Vermiform appendix (tissue), 1 donor: Measurements from ENCODE around the genes C10orf88 and GPR26.

GRCh38 chr10:122852221-122852748 lies 6.6 kb upstream of the CUZD1 start:
- PRO-cap = no peak

- PRO-cap = no peak
Observed at GRCh38 chr10:122878748-122879470, 472 bp downstream of the FAM24B start.

GRCh38 chr10:122953672-122954735 lies at the start of gene C10orf88:
Gene C10orf88 (minus strand): TSS chr10:122954227.
- PRO-cap = bidirectional peak, plus-strand start at chr10:122954059, minus-strand start at chr10:122954017; bidirectional peak, plus-strand start at chr10:122954320, minus-strand start at chr10:122954227

- PRO-cap = no peak
Observed at GRCh38 chr10:123150471-123151276, 2.7 kb downstream of the HMX2 start.

DNA sequence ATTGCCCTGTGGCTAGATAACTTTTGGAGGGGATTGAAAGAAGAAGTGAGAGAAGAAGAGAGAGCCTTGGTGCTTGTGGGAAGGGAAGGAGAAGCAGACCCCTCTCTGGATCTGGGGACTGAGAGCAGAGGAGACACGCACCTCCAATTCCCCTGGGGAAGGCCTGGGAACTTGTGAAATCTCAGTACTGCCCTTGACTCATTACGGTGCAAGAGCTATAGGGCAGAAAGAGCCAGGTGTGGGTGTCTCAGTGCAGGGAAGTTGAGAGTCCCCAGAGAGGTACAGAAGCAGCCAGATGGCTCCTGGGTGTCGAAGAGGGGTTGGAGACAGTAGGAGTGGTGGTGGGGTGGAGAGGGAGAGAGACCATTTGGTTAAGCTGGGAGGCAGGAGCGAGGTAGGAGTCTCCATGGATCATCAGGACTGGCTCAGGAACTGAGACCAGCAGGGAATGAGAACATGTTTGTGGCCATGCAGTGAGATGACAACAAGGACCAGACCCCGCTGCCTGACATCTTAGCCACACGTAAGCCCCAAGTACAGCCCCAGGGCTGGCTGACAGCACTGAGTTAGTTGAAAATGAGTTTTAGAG lies 238.1 kb downstream of the BUB3 start:
- PRO-cap = no peak

DNA sequence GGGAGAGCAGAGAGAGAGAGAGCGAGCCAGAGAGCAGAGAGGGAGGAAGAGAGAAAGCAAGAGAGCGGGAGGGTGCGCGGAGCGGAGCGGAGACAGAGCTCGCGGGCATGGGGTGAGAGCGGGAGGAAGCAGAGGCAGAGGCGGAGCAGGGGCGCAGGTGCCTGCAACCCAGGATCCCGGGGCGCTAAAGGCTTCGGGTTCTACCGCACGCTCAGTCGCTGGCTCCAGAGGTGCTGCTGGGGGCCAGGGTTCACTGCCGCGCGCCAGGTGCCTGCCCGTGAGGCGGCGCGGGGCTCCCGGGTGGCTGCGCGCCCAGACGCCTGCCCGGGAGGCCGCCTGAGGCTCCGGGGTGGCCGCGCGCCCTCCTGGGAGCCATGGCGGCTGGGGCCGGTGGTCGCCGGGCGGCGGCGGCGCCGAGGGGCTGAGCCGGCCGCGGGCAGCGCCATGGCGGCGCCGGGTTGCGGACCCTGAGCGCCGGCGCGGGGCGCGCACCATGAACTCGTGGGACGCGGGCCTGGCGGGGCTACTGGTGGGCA lies at the start of gene GPR26:
GPR26 (plus strand) TSS at position 441 of the 536 bp plus-strand sequence.
- PRO-cap = no peak

- PRO-cap = no peak
Observed at GRCh38 chr10:123864885-123865596, 26.6 kb downstream of the CPXM2 start.

DNA sequence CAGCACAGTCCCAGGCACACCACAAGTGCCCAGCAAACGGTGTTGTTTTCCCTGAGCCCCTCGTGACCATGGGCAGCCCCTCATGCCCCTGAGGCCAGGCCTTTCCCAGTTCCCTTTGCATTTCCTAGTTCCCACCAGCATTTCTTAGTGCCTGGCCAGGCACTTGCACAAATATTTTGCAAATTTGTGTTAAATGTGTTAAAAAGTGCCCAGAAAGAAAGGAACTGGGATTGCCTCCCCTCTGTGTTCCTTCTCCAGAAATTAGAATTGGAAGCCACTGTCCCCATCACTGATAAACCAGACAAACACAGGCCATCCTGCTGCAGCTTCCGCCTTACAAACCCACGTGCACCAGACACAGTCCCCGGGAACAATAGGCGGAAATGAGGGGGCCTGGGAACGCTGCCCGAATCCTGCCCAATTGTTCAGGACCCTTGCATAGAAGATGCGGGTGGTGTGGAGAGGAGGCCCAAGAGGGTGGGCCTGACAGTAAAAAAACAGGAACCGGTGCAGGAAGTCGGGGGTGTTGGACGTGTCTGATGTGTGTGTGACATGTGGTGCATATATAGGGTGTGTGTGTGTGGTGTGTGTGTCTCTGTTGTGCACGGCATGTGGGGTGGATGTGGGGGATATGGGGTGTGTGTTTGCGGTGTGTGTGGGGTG lies 26.4 kb upstream of the CHST15 start:
- PRO-cap = no peak

DNA sequence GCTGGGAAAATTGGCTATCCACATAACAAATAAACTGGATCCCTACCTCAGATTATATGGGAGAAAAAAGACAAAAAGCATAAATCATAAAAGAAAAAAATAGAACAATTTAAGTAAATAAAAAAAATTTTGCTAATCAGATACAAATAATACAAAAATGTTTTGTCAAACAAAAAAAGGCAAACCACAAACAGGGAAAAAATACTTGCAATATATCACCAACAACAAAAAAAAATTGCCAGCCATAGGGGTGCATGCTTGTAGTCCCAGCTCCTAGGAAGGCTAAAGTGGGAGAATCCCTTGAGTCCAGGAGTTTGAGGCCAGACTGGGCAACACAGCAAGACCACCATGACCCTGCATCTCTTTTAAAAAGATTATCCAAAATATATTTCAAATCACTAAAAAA lies 43.1 kb upstream of the CHST15 start:
- PRO-cap = unidirectional peak, minus-strand start at position 236 of the sequence

DNA sequence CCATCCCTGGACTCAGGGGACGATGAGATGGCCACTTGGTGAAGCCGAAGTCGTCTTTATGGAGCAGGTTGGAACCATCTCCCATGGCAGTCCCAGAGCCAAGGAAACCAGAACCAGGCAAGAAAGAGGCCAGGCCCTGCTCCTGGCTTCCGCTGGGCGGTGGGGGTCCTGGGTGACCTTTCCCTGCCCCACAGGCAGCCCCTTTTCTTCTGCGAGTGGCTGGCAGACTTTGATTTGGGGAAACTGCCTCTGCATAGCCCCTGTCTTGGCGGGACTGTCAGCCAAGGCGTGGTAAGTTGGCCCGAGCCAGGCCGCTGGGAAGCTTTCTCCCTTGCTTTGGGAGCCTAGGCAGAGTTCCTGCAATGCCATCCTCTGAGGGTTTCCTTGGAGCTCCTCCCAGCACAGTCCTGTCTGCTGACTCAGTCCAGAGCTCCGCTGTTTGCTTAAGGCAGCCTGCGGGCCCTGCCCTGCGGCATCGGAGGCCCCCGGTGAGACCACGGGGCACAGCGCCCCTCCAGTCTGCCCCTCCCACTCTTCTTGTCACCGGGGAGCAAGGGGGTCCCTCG lies 58.6 kb upstream of the CHST15 start:
- PRO-cap = no peak

GRCh38 chr10:124416614-124417315 lies 2.0 kb downstream of the OAT start:
- PRO-cap = no peak

GRCh38 chr10:124465212-124465749 lies 3.7 kb downstream of the LHPP start:
- PRO-cap = no peak

GRCh38 chr10:124538683-124539258 lies 77.1 kb downstream of the LHPP start:
- PRO-cap = no peak

DNA sequence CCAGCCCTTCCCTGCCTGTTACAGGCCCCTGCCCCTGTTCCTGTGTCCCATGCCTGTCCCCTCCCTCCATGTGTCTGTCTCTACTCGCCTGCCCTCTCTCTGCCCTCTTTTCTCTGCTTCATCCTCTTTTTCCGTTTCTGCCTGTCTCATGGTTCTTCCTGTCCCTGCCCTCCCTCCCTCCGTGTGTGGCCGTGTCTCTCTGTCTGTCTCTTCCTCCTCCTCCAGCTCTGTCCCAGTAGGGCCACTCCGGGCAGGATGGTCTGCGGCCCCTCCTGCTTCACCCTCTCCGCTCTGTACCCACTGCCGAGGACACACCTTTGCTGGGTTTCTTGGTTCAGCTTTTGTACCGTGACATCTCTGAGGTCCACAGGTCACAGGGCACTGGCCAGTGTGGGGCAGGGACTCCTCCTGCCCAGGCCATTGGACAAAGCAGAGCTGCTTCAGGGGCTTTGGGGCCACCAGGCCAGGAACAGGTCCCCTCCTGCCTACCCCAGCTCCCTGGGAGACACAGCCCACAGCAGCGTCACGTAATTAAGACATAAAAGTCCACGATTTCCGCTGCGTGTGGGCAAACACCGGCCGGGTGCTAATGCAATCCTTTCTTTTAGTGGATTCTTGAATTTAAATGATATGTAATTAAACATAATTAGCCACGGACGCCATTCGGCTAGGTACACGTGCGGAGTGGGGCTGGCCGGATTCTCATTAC lies 137.2 kb downstream of the FAM53B start:
- PRO-cap = no peak

- PRO-cap = unidirectional peak, plus-strand start at chr10:124617751
Observed at GRCh38 chr10:124617239-124618042, 126.7 kb downstream of the FAM53B start.

GRCh38 chr10:124619038-124619633 lies 125.0 kb downstream of the FAM53B start:
- PRO-cap = no peak

DNA sequence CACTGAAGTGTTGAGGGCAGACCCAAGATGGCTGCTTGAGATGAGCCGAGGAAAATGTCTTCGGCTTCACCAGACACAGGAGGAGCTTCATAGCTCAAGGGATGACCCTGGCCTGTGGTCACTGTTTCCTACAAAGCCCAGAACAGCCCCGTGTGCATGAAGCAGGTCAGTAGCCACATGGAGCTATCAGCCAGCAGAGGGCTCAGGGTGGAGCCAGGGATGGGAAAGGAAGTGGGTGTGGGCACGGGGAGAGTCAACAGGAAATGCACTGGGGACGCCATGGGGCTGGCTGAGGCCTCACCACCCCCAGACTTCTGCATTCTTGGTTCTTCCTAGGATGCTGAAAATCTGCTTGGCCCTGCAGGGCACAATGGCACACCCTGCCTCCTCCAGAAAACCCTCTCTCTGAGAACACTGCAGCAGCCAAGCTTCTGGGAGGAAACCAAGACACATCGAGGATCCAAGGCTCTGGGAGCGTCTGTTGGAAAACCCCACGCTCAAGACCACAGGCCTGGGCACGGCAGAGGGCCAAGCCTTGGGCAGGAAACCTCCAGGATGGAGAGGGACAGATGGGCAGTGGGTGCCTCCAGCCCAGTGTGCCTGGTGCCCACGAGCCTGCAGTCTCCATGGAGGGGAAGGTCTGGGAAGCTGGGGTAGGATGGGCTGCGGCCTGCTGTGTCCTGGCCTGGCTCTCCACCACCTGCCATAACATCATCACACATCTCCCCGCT lies 96.3 kb downstream of the FAM53B start:
- PRO-cap = no peak

- PRO-cap = no peak
Observed at GRCh38 chr10:124654787-124655073, 89.4 kb downstream of the FAM53B start.

DNA sequence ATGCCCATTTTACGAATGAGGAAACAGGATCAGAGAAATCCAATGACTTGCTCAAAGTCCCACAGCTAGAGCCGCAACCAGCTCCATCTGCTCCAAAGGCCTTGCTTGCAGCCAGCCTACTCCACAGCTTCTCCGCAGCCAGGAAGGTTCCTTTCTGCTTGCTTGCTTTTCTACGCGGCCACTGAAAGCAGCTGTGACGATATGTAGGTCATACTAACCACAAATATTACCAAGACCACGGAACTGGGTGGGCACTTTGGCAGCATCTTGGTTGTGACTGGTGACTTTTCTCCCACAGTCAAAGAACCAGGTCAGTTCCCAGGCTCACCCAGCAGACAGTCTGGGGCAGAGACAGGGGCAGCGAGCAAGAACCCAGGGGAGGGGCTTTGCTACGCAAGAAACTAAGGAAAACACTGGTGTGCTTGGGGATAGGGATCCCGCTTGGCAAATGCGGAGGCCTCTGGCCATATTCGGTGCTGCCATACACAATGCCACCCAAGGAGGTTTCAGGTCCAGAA lies 86.3 kb downstream of the FAM53B start:
- PRO-cap = bidirectional peak, plus-strand start at position 338 of the sequence, minus-strand start at position 156 of the sequence

- PRO-cap = unidirectional peak, minus-strand start at chr10:124696784
Observed at GRCh38 chr10:124696672-124697156, 47.5 kb downstream of the FAM53B start.